Bronchial epithelial cell (primary cell): ENCODE measurements around a stretch of chr2.

DNA sequence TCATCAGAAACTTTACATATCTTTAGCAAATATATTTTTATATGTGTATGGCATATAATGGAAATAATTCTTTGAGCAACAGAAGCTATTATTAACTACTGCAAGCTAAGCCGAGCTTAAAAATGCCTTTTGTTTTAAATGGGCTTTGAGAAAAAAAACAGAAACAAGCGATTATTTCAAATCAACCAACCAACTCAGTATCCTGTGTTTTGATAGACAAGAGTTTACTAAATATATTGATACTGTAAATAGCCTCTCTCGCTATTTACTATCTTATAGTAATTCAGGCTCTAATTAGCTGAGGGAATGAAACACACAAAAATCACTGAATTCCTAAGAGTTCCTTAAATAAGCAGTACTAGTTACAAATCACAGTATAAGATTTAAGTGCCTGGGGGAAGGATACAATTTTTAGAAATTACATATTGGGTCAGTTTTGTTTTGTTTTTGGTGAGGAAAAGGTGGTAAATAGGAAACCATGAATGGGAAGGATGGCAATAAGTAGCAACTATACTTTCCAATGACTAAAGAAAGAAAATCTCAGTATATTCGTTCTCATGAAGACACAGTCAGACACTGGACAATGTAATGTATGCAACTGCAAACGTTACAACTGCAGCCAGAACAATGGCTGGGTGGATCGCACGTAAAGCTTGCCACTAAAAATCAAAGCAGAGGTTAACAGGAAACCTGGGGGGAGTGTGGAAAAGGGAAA is 33.6 kb downstream of the NEMP2 start:
- RRBS, 2 experiments, result no CpG with 5 or more reads among the region's 7 CpGs

DNA sequence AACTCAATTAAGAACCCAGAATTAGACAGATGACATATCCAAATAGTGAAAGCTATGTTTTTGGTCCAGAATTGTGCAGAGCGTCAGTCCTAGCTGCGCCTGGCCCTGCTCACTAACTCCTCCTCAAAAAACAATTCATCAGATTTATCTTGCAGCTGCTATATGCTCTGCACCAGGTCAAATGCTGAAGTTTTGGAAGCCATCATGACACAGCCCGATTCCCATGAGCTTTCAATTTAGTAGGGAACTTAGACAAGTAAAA is 20.0 kb upstream of the NAB1 start:
- RRBS, 2 experiments, result no CpG with 5 or more reads among the region's 3 CpGs

GRCh38 chr2:190680223-190680719 is 31.4 kb downstream of the NAB1 start:
- RRBS, 2 experiments, result no CpG with 5 or more reads among the region's 7 CpGs

- RRBS, 2 experiments, result no CpG with 5 or more reads among the region's 4 CpGs
Observed at GRCh38 chr2:190809419-190809780, 71.2 kb upstream of the GLS start.

DNA sequence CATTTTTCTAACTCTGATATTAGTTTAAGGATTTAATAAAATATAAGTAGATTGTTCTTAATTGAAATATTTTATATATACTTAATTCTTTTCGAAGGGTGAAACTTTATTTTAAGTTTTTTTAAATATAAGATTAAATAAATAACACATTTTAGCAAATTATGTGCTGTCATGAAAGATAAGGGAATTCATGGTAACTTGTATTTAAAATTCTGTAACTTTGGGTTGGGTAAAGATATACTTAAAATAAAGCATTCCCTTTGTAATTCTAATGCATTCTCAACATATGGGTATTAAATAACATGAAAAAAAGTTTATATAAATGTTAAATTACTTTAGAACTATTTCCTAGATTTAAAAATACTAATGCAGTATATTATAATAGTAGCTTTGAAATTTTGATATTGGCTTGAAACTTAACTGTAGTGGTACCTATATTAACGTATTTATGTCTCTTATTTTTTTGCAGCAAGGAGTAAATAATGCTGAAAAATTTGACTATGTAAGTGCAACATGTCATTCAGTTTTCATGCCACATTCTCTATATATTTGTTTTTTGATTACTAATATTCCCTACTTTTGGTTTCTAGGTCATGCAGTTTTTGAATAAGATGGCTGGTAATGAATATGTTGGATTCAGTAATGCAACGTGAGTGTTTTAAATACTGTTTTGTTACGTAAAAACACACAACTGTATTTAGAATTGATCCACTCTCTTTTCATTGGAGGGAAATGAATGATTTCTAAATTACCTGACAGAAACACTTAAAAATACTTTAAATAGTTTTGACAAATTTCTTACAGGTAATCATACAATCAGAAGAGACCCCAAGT is 40.2 kb downstream of the GLS start:
- RRBS, 2 experiments, result no CpG with 5 or more reads among the region's 4 CpGs

DNA sequence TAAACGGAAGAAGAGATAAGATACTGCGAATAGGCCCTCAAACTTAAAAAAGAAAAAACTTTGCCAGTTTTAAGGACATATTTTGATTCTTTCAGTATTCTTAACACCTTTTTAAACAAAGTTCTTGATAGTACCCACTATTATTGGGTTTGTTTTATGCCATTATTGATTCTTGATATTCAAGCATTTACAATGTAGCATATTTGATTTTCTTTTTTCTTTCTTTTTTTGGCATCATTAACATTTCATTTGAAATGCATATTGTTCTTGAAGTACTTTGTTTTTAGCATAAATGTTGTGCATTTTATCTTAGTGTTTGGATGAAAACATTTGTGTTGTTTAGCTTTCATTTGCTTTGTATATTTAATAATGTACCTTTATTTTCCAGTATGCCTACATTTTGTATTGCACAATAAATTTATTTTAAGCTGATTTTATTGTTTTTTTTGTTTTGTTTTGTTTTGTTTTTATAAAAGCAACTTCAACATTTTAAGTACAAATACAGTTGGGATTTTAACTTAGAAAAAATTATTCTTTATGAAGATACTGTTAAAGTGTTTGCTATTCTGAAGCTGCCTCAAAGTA is 54.3 kb downstream of the GLS start:
- RRBS, 2 experiments, result no CpG with 5 or more reads among the region's 2 CpGs

DNA sequence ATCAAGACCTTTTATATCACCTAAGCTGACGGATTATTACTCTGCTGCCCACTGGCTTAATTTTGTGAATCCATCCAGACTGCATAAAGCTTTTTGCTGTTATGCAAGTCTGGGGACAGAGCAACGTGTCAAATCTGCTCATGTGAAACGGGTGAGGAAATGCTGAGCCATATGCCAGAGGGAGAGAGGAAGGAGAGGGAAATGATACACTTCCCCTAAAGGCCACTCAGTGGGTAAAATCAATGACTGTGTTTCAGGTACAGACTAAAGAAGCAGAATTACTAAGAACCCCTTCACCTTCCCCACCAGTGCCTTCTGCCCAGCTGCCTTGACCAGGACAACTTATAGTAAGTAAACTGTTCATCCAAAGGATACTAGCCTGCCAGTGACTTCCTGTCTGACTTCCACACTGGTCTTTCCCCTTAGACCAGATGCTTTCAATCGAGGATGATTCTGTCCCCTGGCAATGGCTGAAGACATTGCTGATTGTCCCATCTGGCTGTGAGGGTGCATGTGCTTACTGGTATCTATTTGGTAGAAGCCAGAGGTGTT is 43.0 kb downstream of the STAT1 start:
- RRBS, 2 experiments, result no CpG with 5 or more reads among the region's 4 CpGs

GRCh38 chr2:191025229-191025639 is 11.3 kb upstream of the STAT1 start:
- RRBS, 2 experiments, result no CpG with 5 or more reads among the region's 2 CpGs

DNA sequence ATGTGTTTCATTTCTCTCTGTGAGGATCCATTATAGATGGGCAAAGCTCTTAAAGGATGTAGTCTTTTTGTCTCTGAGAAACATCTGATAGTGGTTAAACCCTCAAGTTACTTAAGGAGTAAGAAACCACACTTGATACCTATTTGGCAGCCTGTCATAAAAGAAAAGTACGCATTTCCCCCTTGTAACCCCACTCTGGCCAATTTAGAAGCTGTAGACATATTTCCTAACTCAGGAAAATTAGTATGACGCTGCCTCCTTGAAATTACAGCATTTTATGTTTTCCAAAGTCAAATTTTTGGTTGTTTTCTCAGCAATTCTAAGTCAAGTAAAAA is 2.0 kb downstream of the STAT4 start:
- RRBS, 2 experiments, result no CpG with 5 or more reads among the region's 2 CpGs

GRCh38 chr2:191171559-191172099 is 20.8 kb upstream of the STAT4 start:
- RRBS, 2 experiments, result no CpG with 5 or more reads among the region's 1 CpG

DNA sequence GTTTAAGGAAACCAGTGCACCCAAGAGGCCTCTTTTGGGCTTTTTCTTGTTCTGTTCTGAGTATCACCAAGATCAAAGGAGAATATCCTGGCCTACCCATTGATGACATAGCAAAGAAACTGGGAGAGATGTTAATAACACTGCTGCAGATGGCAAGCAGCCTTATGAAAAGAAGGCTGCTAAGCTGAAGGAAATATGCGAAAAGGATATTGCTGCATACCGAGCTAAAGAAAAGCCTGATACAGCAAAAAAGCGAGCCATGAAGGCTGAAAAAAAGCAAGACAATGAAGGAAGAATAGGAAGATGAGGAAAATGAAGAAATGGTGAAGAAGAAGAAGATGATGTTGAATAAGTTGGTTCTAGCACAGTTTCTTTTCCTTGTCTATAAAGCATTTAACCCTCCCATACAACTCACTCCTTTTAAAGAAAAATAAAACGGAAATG is 23.7 kb upstream of the STAT4 start:
- RRBS, 2 experiments, result no CpG with 5 or more reads among the region's 4 CpGs

DNA sequence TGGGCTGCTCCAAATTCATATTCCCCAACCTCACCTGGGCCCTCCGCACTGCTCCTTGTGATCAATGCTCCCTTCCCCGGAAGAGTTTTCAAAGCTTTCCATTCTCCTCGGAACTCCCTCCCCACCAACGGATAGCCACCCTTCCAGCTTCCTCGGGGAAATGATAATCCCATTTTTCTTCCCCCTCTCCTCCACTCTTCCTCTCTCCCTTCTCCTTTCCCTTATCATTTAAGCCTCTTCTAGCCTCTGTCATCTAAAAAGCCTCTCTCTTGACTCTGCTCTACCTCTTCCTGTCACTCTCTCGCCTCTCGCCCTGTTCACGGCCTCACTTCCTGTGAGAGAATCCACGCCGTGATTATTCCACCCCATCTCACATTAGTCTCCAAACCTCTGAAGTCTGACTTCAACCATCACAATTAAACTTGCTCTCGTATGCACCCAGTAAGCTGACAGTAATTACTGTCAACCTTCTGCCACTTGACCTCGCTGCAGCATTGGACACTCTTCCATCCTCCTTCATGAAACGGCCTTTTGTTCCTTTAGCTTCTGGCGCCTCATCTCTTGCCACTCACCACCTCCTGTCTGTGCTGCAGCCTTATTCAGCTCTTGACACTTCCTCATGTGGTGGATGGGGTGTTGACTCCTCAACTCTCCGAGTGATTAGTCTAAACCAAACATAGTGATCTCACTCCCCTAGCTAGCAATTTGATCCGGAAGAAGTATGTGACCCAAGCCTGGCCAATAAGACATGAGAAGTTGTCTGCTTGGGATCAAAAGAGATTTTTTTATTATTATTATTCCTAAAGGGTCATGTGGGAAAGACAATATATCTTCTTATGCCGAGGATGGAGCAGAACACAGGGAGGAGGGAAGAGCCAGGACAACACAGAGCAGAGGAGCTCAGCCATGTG is 38.6 kb upstream of the MYO1B start:
- RRBS, 2 experiments, result no CpG with 5 or more reads among the region's 17 CpGs

GRCh38 chr2:191232661-191233095 is 12.5 kb upstream of the MYO1B start:
- RRBS, 2 experiments, result no CpG with 5 or more reads among the region's 2 CpGs

DNA sequence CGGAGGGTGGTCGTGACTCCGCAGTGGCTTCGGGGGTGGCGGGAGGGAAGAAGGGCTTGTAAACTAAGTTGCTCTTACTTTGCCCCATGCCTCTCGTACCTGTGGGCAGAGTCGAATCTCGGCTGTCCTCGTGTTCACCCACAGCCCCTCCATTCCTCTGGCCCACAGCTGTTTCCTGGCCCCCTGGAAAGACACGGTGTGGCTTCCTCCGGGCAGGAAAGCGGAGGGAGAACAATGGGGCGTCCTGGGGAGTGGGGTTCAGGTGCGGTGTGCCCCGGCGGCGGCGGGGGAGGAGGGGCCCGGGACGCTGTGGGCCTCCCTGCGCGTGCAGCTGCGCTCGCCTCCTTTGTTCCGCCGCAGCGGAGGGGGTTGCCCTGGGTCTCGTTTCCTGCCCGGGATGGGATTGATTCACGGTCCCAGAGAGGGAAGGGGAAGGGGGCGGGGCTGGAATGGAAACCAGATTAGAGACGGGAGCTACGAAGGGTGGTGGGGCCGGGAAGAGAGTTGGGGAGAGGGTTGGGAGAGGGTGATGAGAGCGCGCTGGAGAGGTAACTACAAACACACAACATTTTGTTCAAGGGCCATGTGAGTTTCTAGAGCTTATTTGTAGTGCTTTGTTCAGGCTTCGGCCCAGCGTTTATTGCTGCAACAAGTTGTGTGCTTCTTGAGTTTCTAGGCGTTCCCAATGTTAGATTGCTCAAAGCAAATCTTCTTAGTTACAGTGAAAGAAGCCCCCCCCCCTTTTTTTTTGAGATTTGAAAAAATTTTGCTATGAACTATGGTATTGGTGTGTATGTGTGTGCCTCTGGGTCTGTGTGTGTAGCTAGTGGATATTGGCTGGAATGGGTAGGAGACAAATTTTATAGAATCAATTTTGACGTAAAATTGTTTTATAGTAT is 865 bp downstream of the MYO1B start:
- RRBS, 2 experiments, result 2% methylated on average over 17 of the region's 40 CpGs

DNA sequence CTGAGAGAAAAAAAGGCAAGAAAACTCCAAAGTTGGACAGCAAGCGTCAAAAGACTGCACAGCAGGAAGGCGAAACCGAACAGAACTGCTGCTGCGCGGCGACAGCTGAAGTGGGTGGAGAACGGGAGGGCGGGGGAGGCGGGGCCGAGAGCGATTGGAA is 278 bp upstream of the NABP1 start:
- RRBS, 2 experiments, result no CpG with 5 or more reads among the region's 11 CpGs

DNA sequence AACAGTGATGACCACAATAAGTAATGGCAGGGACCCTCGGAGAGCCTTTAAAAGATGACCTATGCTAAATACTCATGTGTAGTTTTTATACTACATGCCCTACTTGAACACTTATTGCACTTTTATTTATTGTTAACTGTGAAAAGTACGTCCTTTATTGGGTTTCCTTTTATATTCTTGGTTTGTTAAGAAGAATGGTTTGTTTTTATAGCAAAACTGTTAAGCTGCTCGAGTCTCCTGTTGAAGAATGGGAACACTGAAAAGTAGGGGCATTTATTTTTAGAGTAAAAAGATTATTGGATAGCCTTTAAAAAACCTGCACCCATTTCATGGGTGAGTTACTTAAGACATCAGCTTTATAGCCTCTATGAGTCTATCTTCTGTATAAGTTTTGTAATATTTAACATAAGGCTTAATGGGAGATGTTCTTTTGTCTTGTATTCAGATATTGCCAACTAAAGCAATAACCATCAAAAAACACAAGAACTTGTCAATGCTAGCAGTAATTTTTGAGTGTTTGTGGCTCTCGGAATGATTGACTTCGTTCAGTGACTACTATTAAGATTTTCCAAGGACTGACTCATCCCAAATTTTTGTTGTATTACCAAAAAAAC is 7.9 kb downstream of the NABP1 start:
- RRBS, 2 experiments, result no CpG with 5 or more reads among the region's 5 CpGs

- RRBS, 2 experiments, result no CpG with 5 or more reads among the region's 7 CpGs
Observed at GRCh38 chr2:191687680-191688381, 9.9 kb downstream of the NABP1 start.

DNA sequence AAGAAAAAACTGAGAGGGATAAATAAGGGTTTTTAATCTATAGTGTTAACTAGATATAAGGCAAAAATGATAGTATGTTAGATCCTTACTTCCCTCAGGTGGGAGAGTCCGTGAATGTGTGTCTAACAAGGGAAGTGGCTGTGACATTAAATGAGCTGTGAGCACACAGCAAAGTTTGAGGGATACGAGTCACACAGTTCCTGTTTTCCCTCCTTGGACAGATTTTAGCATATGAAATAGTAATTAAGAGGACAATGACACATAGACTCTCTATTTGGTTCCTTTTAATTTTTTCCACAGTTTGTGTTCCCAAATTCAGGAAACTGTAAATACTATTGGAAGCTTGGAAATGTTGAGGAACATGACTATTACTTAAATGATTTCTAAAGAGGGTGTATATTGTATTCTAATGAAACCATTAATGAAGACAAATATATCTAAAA is 148.4 kb upstream of the CAVIN2 start:
- RRBS, 2 experiments, result no CpG with 5 or more reads among the region's 2 CpGs

GRCh38 chr2:195560486-195560821 is 96.6 kb upstream of the SLC39A10 start:
- RRBS, 2 experiments, result no CpG with 5 or more reads among the region's 7 CpGs